Tibial nerve (tissue), 3 donors: ENCODE measurements around the gene RELL1.

GRCh38 chr4:37686145-37687260 is at the start of gene RELL1:
RELL1 (minus strand) TSS chr4:37686376.
- PRO-cap = unidirectional peak, minus-strand start at chr4:37686273; unidirectional peak, minus-strand start at chr4:37686376; unidirectional peak, plus-strand start at chr4:37687009
- RAMPAGE, long total RNA, 3 experiments = start-site peak on the minus strand in 2 of 3 experiments, at chr4:37686308-37686377 at its widest, 130 to 428 reads per replicate

DNA sequence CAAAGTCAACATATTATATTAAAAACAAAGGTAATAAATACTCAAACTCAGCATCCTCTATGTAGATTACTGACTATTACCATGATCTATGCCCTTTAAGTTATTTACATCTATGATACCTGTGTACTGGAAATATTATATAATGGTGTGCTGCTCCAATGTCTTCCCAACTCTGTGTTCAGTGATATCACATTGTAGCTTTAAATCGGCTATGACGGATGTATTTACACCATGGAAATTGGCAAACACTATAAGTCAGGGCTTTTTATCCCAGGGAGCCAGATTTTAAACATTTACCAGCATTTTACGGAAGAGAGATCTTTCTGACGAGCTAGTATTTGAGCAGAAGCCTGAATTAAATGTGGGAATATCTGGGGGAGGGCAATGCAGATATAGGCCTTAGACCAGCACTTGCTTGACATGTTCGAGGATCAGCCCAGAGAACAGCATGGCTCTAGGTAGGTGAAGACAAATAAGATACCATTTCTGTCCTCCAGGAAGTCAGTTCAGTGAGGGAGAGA is 7.7 kb upstream of the PGM2 start:
- PRO-cap = no peak
- RAMPAGE, long total RNA, 3 experiments = no peak in any of the 3 experiments

DNA sequence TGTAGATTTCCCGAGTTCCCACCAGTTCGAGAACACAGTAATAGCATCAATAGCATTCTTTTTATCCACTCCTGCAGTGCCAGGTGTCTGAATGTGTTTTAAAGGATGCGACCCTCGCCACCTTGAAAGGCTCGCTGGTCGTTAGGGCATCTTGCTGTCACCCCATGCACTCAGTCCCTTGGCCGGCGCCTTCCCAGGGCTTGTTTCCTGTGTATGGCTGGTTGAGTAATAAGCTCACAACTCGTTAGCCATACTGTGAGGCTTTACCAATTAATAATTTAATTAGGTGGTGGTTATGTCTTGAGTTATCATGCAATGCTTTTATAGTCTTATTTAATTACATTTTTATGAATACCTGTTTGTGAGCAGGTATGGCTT is 18.0 kb downstream of the PTTG2 start:
- PRO-cap = no peak
- RAMPAGE, long total RNA, 3 experiments = no peak in any of the 3 experiments

GRCh38 chr4:38046975-38047640 is 86.9 kb downstream of the PTTG2 start:
- PRO-cap = no peak
- RAMPAGE, long total RNA, 3 experiments = no peak in any of the 3 experiments

GRCh38 chr4:38050929-38051485 is 90.8 kb downstream of the PTTG2 start:
- PRO-cap = no peak
- RAMPAGE, long total RNA, 3 experiments = no peak in any of the 3 experiments

DNA sequence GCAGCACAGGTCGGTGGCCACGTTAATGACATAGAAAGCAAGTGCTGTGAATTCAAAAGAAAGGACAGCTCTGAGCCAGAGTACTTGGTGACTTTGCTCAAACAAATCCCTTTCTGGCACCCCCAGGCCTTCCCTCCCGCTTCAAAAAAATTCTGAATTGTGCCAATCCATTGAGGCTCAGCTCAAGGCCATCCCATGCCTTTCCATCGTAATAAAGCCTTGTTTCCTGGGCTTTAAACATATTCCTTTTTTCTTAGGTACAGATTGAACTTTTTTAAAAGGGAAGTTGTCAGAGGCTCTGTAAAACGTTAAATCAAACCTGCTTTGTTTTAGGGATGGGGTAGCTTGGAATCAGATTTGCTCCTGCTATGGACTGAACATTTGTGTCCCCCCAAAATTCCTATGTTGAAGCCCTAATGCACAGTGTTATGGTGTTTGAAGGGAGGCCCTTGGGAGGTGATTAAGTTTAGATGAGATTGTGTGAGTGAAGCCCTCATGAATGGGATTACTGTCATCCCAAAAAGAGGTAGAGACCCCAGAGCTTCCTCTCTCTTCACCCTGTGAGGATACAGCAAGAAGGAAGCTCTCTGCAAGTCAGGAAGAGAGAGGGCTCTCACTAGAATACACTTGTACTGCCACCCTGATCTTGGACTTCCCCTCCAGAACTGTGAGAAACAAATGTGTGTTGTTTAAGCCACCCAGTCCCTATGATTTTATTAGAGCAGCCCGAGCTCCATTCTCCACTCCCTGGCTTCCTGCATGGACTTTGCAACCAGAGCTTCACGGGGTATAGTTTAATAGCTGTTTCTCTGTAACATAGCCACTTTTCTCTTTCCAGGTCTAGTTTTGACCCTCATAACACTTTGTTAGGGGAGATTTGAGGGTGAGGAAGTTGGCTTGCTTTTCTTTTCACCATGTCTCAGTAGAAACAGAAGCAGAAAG is 118.1 kb downstream of the PTTG2 start:
- PRO-cap = no peak
- RAMPAGE, long total RNA, 3 experiments = no peak in any of the 3 experiments

DNA sequence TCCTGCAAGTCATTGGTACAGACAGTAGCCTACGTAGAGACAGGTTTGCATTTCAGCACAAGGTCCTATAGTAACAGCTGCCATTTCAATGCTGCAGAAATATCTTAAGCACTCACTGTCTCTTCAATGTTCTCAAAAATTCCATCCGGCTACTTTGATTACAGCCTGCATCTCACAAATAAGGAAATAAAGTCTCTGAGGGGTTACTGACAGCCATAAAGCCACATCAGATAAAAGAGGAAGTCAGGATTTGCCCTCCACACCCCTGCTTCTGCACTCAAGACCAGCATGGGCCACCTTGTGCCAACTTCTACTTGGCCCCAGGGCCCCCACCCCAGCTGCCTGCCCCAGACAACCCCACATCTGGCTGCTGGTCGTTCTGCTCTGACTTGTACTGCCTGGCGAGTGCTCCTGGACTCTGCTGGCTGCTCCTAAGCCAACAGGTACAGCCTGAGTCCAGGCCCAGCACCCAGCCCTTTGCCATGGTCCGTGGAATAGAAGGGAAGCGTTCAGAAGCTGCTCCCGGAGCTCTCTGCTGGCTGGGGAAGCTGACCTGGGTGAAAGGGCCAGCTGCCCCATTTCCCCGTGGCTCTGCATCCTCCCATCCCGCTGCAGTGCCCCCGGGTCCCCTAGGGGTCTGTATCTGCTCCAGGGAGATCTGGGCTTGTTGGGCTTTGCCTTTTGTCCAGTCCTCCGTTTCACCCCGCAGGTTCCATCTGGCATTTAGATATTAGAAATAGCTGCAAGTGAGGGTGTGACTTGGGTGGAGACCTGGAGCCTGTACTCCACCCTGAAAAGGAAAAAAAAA is 194.5 kb downstream of the PTTG2 start:
- PRO-cap = no peak
- RAMPAGE, long total RNA, 3 experiments = no peak in any of the 3 experiments

- PRO-cap = no peak
- RAMPAGE, long total RNA, 3 experiments = no peak in any of the 3 experiments
These were observed 303.7 kb downstream of the PTTG2 start for GRCh38 chr4:38263772-38264481.

DNA sequence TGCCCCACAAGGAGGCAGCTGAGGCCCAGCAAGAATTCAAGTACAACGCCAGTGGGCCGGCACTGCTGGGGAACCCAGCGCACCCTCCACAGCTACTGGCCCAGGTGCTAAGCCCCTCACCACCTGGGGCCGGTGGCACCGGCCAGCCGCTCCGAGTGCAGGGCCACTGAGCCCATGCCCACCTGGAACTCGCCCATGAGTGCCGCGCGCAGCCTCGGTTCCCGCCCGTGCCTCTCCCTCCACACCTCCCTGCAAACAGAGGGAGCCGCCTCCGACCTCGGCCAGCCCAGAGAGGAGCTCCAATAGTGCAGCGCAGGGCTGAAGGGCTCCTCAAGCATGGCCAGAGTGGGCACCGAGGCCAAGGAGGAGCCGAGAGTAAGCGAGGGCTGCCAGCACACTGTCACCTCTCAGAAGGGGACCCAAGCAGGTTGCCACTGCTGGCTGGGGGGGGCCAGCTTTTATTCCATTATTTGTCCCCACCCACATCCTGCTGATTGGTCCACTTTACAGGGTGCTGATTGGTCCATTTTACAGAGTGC is 338.9 kb upstream of the KLF3 start:
- PRO-cap = no peak
- RAMPAGE, long total RNA, 3 experiments = no peak in any of the 3 experiments

- PRO-cap = no peak
- RAMPAGE, long total RNA, 3 experiments = no peak in any of the 3 experiments
These were observed 239.4 kb upstream of the KLF3 start for GRCh38 chr4:38424505-38425118.

DNA sequence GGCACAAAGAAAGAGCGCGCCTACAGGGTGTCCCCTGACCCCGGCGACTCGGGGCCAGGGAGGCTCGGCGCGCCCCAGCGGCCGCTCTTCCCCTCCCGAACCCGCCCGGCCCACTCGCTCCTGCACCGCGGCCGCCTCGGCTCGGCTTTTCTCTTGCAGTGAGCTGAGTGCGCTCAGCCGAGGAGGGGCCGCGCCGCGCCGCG is 759 bp upstream of the KLF3 start:
- PRO-cap = bidirectional peak, plus-strand start at position 166 of the sequence, minus-strand start at position 155 of the sequence
- RAMPAGE, long total RNA, 3 experiments = no peak in any of the 3 experiments

- PRO-cap = no peak
- RAMPAGE, long total RNA, 3 experiments = no peak in any of the 3 experiments
These were observed 1.9 kb downstream of the KLF3 start for GRCh38 chr4:38665500-38666741.

GRCh38 chr4:38670780-38671626 is 7.0 kb downstream of the KLF3 start:
- PRO-cap = no peak
- RAMPAGE, long total RNA, 3 experiments = no peak in any of the 3 experiments

- PRO-cap = no peak
- RAMPAGE, long total RNA, 3 experiments = no peak in any of the 3 experiments
These were observed 13.5 kb downstream of the KLF3 start for GRCh38 chr4:38677505-38677906.

DNA sequence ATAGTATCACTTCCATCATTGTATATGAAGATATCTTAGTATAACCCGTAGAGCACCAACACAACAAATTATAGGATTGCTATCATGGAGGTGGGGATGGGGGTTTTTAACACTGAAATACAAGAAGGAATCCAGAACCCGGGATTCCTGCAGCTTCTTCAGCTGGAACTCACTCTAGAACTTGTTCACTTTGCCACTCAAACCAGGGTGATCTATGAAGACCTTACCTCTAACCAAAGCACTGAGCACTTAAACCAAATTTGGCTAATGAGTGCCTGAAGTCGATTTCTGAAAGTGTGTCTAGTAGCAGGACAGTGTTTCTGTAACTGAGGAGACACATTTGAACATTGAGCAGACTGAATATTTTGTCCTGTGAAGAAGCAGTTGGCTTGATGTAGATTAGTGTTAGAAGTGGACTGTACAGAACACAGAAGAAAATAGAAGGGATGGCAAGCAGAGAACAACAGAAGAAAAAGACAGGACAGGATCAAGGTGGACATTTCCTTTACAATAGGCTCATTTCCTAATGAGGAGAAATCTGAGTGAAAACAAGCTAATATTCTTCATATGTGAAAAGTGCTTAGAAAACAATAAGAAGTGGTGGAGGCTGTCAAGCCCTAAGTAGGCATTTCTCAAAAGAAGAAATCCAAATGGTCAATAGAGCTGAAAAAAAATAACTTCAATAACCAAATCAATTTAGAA is 14.8 kb downstream of the KLF3 start:
- PRO-cap = no peak
- RAMPAGE, long total RNA, 3 experiments = no peak in any of the 3 experiments

DNA sequence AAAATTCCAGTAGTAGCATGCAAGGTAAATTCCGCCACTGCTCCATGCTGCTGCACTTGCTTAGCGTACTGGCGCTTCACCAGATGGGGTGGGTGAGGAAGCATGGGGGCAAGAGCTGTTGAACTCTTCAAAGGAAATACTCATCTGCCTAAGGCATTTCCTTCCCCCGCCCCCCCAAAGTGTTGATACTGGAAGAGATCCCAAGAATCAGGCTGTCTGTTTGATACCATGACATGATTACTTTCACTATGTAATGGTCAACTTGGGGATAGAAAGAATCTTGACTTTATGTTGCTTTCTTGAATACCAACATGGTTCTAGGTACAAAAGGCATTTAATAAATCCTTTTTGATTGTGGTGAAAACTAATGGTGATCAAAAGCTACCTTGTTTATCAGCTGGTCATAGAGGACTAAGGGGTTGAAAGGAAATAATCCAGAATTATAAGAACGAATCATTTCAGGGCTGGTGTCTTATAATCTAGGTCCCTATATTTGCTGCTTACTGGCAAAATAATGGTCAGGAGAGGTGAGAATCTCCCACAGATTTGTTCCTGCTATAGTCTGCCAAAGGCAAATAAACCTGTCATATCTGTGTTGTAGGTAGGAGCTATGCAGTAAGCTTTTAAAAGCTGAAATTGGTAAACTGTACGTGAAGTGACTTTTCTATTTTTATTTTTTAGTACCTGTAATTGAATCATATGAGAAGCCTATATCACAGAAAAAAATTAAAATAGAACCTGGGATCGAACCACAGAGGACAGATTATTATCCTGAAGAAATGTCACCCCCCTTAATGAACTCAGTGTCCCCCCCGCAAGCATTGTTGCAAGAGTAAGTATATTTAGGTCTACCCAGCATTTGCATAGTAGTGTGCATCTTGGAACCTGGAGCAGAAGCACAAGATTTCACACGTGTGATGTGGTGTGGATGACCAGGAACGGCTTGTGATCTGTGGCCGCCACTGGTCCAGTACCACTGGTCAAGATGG is 25.3 kb downstream of the KLF3 start:
- PRO-cap = no peak
- RAMPAGE, long total RNA, 3 experiments = no peak in any of the 3 experiments

GRCh38 chr4:38855846-38856496 is 646 bp downstream of the TLR6 start:
- PRO-cap = no peak
- RAMPAGE, long total RNA, 3 experiments = no peak in any of the 3 experiments

GRCh38 chr4:38931097-38931772 is 63.6 kb downstream of the FAM114A1 start:
- PRO-cap = no peak
- RAMPAGE, long total RNA, 3 experiments = start-site peak on the plus strand in 1 of 3 experiments, at chr4:38931293-38931607 at its widest, 34 reads per replicate

DNA sequence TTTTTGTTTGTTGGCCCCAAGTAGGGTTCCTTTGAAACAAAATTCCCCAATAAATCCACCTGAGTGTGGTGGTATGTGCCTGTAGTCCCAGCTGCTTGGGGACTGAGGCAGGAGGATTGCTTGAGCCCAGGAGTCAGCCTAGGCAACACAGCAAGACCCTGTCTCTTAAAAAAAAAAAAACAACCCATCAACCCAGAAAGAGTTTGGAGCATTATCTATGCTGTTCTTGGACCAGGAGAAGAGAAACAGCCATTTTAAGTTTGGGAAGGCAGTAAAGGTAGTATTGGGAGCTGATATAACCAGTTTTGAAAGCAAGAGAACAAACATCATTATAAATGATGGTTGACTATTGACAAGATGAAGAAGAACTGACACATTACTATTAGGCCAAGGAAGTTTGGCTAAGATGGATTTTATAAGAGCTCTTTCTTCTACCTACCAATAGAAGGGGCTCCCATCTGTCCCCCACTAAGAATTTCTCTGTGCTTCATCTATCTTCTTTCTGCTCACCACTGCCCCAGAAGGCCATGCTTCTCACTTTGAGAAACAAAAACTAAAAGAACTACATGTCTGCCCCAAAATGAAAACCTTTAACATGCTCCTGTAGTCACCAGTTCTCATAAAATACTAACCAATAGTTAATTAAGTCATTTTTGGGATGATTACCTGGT is 2.1 kb downstream of the TMEM156 start:
- PRO-cap = no peak
- RAMPAGE, long total RNA, 3 experiments = no peak in any of the 3 experiments

GRCh38 chr4:39107506-39107888 is 45.5 kb downstream of the KLHL5 start:
- PRO-cap = no peak
- RAMPAGE, long total RNA, 3 experiments = no peak in any of the 3 experiments